Cardiac muscle cell (in vitro differentiated cells and primary cell): Measurements from ENCODE around the genes BIN1 and MYO7B.

DNA sequence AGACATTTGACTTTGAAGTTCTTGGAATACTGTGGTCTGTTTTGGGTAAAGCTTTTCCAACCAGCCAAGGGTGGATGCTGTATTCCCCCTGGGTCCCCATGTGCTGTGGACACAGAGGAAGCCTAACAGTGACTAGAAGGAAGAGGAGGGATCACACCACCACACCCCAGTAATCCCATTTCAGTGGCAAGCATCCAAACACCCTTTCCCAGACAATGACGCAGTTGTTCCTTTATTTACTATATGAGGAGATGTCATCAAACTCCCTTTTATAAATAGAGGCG is 959.5 kb upstream of the GYPC start:
- RAMPAGE, long total RNA: no peak
- RRBS: no CpG with 5 or more reads among the region's 2 CpGs

GRCh38 chr2:126586306-126586814 is 69.6 kb upstream of the GYPC start:
- RAMPAGE, long total RNA: no peak
- RRBS: no CpG with 5 or more reads among the region's 9 CpGs

GRCh38 chr2:126657690-126658293 is 1.8 kb downstream of the GYPC start:
- RAMPAGE, long total RNA: no peak
- RRBS: no CpG with 5 or more reads among the region's 13 CpGs

GRCh38 chr2:126776473-126777553 is 120.9 kb downstream of the GYPC start:
- RAMPAGE, long total RNA: no peak
- RRBS: 3% methylated on average over 20 of the region's 69 CpGs

GRCh38 chr2:126971703-126971975 is 72.9 kb downstream of the TEX51 start:
- RAMPAGE, long total RNA: no peak
- RRBS: no CpG with 5 or more reads among the region's 9 CpGs

DNA sequence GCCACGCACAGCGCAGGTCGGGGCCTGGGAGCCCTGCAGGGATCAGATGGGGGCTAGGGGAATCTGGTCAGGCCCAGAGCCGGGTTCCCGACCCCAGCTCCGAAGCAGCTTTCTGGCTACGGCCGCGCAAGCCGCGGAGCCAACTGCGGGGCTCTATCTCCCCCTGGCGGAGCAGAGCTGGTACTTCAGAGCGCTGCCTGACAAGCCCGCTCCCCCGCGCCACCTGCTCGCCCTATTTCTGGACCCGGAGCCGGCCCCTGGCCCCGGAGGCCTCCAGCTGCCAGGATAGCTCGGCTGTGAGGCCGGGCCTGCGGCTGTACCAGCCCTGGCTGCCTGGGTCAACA is 73.3 kb downstream of the TEX51 start:
- RAMPAGE, long total RNA: no peak
- RRBS: 1% methylated on average over 4 of the region's 24 CpGs

GRCh38 chr2:127050644-127051533 is 56.1 kb downstream of the BIN1 start:
- RAMPAGE, long total RNA: no peak
- RRBS: 58% methylated on average over 8 of the region's 29 CpGs

GRCh38 chr2:127069701-127070224 is 37.2 kb downstream of the BIN1 start:
- RAMPAGE, long total RNA: no peak
- RRBS: no CpG with 5 or more reads among the region's 17 CpGs

DNA sequence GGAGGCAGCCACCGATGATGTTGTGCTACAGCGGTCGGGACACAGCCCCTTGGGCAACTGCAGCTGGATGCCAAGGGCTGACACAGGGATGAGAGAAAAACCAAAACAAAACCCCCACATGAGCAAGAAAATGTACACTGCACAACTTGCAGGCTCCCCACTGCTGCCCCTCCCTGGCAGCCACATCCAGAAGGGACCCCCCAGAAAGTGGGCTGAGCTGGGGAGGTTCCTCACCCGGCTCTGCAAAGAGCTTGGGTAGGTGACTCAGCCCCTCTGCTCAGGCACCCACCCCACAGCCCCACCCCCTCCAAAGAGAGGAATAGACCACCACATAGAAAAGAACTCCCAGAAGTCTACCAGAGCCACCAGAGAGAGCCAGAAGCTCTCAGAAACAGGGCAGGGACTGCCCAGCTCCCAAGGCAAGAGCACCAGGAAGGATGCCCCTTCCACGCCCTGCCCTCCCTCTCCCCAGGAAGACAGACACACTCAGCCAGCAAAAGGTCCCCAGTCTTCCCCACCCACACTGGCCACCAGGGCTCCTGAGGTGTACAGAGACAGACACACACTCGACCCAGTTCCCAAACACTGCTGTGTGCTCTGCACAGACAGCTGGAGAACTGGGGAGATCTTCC is 28.3 kb downstream of the BIN1 start:
- RAMPAGE, long total RNA: no peak
- RRBS: no CpG with 5 or more reads among the region's 6 CpGs

DNA sequence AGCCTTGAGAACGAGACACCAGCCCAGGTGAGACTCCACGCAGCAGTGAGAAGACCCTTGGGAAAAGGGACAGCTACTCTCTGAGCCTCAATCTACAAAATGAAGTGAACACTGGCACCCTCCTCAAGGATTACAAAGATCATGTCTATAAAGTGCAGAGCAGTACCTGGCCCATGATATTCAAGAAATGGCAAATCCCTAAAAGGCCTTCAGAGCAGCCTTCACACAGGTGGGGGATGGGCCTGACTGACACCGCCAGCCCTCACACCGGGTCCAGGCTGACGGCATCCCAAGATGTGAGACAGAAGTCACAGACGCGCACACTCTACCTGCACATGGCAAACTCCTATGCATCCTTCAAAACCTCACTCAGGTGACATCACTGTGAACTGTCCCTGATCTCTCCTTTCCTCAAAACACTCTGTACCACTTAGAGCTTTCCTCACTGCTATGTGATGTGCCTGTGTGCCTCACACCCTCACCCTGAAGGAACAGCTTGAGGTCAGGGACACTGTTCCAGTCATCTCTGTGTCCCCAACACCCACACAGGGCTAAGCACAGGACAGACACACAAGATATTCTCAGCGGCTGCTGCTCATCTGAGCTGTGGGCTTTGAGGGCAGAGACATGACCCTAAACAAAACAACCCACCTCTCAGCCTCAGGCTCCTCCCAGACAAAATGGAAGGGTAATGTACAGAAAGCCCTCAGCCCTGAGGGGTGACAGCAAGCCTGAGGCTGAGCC is 27.6 kb downstream of the BIN1 start:
- RAMPAGE, long total RNA: no peak
- RRBS: no CpG with 5 or more reads among the region's 8 CpGs

DNA sequence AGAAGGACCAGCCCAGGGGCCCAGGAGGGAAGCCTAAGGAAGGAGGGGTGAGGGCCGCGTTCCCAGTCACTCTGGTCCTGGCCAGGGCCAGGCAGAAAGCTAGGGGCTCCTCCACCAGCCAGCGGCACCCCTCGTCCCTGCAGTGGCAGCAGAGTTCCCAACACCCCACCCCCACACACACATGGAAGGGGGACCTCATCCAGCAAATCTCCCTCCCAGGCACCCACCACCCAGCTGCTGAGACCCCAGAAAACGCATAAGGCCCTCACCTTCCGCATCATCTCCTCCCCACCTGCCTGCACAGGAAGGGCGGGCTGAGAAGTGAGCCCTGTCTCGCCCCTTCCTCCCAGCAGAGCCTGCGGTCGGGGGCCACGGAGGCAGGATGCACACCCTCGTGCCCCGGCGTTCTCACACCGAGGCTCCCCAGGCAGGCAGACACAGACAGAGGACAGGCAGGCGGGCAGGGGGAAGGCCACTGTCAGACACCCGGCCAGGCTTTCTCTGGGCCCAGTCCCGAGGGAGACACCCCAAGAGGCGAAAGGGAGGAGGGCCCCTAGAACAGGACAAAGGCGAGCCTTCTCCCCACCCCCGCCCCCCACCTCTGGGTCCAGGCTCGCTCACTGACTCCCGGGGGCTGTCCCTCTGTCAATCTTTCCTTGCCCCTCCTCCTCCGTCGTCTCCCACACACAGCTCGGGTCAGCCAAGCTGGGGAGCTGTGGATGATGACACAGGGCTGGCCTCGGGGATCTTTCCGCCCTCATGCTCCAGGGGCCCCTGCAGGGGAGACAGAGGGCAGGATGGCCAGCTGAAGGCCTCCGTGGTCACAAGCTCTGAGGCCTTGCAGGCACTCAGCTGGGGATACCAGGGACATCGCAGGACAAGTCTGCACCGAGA is 25.1 kb downstream of the BIN1 start:
- RAMPAGE, long total RNA: no peak
- RRBS: 26% methylated on average over 5 of the region's 31 CpGs

DNA sequence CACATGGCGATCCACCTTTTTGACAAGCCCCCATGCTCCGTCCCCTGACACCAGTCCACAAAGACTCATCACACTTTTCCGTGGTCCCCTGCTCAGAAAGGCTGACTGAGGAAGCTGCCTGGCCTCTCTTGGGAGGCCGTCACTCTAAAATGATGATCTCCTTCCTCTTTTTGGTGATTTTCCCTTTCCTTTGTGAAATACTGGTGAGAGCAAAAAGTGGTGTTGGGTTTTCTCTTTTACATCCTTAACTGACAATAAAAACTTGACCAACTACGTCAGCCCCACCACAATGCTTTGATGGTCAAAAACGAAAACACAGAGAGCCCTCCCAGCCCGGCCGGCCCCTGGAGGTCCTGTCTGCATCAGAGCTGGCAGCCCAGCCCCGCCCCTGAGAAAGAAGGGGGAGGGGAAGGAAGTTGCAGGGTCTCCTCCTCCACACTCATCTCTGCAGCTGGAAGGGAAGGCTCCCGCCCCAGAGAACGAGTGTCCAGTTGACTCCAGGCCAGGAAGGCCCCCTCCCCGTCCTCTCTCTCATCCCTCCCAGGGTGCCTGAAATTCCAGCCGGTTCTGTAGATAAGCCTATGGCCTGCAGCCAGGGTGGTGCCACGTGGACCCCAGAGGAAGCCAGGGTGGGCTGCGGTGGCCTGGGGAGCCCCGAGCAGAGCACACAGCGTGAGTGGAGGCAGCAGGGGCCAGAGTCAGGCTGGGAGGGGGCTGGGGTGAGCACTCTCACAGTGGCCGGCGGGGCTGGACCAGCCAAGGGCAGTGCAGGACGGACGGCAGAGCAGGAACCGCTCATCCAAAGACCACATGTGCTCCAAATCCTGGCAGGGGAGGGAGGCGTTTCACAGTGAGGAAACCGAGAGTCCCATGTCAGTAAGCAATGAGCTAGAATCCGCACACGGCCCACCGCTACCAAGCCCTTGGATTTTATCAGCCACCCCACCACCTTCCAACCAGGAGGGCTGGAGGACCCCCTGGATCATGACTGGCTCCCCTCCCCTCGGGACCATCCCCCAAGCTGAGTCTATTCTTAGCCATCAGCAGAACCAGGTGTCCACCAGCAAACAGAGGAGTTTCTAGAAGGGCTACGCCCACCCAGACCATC is 19.7 kb downstream of the BIN1 start:
- RAMPAGE, long total RNA: no peak
- RRBS: no CpG with 5 or more reads among the region's 29 CpGs

DNA sequence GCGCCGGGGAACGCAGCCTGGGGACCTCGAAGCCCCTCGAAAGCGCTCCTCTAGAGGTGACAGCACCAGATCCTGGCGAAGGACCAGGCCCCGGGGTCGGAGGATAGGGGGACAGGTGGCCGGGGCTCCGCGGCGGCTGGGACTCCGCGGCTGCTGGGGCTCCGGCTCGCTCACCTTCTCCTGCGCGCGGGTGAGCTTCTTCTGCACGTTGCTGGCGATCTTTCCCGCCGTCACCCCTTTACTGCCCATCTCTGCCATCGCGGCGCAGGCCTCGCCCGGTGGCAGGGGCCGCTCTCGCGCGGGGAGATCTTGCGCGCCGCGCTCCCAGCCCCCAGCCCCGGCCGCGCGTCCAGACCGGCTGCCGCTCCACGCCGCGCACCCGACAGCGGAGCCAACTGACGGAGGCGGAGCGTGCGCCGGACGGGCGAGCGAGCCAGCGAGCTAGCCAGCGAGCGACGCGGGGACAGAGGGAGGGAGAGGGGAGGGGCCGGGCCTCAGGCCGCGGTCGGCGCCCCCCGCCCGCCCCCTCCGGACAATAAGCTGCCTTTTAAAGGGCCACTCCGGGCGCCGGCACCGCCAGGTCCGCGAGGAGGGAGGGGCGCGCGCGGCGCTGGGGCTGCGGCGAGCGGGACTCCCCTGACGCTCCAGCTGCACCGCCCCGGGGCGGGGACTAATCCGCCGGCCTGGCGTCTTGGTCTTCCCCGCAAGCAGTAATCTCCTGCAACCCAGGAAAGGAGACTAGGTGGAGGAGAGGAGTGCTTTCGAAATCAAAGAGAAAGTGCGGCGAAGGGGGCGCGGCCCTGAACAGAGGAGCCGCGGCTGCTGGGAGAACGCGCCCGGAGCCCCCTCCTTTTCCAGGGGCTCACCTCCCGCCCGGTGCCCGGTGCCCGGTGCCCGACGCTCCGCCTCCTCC is at the start of gene BIN1:
Gene BIN1, minus strand, starts transcription at position 469 of the 913 bp plus-strand sequence.
- RAMPAGE, long total RNA: no peak
- RRBS: 1% methylated on average over 73 of the region's 108 CpGs

- RAMPAGE, long total RNA: no peak
- RRBS: 12% methylated on average over 13 of the region's 21 CpGs
These were observed 692 bp upstream of the BIN1 start for GRCh38 chr2:127107599-127108092.

GRCh38 chr2:127218629-127218994 is 1.5 kb downstream of the CYP27C1 start:
- RAMPAGE, long total RNA: no peak
- RRBS: 3% methylated on average over 6 of the region's 29 CpGs

DNA sequence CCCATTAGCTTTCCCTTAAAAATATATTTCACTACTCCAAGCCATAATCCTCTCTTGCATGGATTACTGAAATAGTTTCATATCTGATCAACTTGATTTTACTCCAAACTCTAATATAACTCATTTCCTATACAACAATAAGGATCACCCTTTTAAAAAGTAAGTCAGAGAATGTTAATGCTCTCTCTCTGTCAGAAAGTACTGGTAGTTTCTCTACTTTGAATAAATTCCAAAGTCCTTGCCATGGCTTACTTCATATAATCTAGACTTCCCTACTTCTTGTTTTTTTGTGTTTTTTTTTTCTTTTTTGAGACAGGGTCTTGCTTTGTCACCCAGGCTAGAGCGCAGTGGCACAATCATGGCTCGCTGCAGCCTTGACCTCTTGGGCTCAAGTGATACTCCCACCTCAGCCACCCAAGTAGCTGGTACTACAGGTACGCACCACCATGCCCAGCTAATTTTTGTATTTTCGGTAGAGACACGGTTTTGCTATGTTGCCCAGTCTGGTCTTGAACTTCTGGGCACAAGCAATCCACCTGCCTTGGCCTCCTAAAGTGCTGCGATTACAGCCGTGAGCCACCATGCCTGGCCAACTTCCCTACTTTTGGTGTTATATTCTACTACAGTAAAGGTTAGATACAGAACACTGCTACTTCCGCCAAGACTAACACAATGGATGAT is 36.0 kb downstream of the MAP3K2 start:
- RAMPAGE, long total RNA: no peak
- RRBS: no CpG with 5 or more reads among the region's 8 CpGs

- RAMPAGE, long total RNA: no peak
- RRBS: 79% methylated on average over 6 of the region's 17 CpGs
These were observed at the start of gene MYO7B for GRCh38 chr2:127535193-127535971. TSS of gene MYO7B (plus strand) at chr2:127535683.

- RAMPAGE, long total RNA: no peak
- RRBS: 86% methylated on average over 12 of the region's 50 CpGs
These were observed 14.5 kb upstream of the GPR17 start for GRCh38 chr2:127631013-127632355.

- RAMPAGE, long total RNA: no peak
- RRBS: 96% methylated on average over 6 of the region's 10 CpGs
These were observed 9.5 kb upstream of the GPR17 start for GRCh38 chr2:127636531-127636833.

GRCh38 chr2:127639996-127640795 is 5.8 kb upstream of the GPR17 start:
- RAMPAGE, long total RNA: no peak
- RRBS: no CpG with 5 or more reads among the region's 16 CpGs